Ureter (tissue), 1 donor: Measurements from ENCODE around the genes BEND6 and RAB23.

- PRO-cap: no peak
Measured at GRCh38 chr6:52388694-52389342, 26.9 kb downstream of the PAQR8 start.

GRCh38 chr6:52575185-52575998 is 1.5 kb downstream of the TRAM2 start:
- PRO-cap: no peak

DNA sequence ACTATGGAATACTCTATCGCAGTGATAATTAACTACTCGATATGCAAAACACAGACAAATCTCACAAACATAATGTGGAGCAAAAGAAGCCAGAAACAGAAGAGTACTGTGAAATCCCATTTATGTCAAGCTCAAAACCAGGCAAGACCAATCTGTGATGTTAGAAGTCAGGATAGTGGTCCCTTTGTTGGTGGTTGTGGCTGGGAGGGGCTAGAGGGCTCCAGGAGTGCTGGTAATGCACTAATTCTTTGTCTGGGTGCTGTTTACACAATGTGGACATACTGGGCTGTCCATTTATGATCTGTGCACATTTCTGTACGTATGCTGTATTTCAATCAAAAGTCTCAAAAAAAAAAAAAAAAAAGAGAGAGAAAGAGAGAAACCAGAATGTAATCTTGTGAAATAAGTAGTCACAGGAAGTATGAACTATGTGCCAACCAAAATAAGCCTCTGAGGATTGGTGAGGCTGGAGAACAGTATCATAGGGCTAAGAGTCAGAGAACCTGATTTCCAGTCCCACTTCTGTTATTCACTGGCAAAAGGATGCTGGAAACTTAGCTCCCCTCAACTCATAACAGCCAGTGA is 19.5 kb upstream of the TRAM2 start:
- PRO-cap: no peak

DNA sequence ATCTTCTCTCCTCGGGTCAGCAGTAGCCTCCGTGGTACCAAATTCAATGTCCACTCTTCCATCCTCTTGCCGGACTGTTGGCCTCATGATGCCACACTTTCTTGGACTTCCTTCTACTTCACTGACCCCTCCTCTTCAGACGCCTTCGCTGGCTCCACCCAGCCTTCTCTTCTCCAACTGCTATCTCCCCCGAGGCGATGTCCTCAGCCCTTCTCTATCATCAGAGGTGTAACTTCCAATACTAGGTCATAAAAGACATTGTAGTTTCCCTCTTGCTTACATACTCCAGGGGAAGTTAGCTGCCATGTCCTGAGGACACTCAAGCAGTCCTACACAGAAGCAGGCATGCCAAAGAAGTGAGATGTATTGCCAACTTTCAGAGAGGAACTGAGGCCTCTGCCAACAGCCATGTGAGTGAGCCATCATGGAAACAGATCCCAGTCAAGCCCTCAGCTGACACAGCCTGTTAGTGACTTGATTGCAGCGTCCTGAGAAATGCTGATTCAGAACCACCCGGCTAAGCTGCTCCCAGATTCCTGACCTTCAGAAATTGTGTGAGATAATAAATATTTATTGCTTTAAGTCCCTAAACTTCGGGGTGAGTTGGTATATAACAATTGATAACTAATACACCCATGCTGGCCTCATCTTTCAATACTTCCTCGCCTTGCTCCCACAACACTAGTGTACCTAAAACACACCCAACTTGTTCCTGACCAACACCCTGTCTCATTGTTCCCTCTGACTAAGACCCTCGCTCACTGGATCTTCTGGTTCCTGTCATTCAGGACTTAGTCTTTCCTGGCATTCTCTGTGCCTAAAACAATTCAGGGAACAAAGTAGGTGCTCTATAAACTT is 38.2 kb downstream of the GSTA2 start:
- PRO-cap: no peak

GRCh38 chr6:53282669-53283156 is 66.0 kb downstream of the ELOVL5 start:
- PRO-cap: no peak

GRCh38 chr6:53327646-53328353 is 20.9 kb downstream of the ELOVL5 start:
- PRO-cap: no peak

DNA sequence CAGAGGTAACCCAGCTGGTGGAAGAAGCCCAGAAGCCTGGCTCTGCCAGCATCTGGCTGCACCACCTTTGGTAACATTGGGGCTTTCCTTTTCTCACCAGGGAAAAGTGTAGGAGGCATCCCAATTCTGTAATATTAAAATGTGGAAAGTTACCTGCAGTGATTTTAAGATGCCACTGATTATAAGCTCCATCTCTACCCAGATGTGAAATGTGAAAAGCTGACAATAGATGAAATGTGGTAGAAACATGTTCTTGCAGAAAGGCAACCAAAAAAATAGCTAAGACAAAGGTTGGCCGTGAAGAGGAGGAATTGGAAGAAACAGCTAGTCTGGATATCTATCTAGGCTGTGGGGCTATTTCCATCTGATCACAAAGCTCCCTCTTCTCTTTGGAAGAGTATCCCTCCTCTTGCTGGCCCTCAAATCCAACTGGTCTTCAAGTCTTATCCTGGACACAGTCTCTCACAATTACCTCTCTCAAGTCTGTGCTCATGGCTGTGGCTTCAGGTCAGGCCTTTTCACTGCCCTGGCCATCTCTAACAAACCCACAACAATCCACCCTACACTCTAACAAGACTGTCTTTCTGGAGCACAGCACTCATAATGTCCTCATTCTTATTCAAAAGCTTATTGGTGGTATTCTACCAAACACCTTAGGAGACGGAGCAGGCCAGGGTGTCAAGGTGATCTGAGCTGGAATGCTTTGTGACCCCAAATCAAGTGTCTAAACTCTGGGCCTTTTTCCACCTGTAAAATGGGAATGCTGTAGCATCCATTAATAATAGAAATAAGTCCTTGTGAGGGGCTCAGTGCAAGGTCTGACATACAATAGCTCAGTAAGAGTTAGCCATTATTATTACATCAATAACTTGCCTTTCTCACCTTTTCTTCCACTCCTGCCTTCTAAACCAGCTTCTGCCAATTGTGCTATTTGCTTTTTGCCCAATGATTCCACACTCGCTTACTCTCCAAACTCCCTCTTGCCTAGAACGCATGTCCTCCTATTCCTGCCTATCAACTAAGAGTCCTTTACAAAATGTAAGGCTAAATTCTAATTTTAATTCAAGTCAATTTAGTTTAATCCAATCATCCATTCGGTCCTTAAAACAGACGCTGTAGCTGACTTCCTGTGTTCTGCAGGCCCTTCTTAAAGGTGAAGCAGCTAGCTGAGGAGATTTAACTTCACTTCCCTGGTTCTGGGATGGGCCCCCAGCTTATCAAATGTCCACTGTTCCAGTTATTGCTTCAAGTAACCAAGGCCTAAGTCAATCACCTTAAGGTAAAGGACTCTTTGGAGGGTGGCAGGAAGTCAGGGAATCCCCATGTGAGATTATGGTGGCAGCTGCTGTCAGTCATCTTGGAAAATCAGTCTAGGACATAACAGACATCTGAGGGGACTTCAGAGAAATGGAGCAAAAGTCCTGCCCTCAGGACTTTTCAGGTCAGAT is 4.4 kb downstream of the ELOVL5 start:
- PRO-cap: no peak

GRCh38 chr6:53347737-53348664 is 749 bp downstream of the ELOVL5 start:
- PRO-cap: unidirectional peak, plus-strand start at chr6:53348186

DNA sequence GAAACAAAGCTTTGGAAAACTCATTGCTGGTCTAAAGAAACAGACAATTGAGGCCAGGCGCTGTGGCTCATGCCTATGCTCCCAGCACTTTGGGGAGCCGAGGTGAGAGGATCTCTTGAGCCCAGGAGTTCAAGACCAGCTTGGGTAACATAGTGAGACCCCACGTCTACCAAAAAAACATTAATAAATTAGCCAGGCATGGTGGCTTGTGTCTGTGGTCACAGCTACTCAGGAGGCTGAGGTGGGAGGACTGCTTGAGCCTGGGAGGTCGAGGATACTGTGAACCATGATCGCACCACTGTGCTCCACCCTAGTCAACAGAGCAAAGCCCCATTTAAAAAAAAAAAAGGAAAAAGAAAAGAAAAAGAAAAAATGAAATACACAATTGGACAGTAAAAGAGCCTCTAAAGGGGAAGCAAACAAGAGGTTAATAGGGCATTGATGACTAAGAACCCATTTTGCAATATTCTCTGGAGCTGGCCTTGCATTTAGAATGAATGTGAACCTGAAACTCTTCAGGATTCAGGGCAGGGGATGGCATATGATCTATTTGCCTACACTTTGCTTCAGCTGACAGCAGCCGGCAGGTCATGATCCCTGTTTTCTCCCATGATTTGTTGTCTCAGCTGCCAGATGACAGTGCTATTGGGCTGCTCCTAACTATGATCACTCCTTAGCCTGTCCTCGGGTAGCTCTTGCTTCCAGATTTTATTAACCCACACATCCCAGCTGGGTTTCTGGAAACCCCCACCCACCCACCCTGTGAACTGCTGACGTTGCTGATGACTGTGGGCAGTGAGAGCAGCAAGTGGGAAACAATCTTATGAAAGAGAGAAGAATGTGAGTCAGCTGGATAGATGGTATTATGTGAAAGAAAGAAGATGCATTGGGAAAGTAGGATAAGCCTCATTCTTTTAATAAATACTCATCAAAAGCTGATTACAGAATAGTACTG is 83.8 kb upstream of the ELOVL5 start:
- PRO-cap: no peak

- PRO-cap: no peak
Measured at GRCh38 chr6:53433410-53433803, 84.7 kb upstream of the ELOVL5 start.

DNA sequence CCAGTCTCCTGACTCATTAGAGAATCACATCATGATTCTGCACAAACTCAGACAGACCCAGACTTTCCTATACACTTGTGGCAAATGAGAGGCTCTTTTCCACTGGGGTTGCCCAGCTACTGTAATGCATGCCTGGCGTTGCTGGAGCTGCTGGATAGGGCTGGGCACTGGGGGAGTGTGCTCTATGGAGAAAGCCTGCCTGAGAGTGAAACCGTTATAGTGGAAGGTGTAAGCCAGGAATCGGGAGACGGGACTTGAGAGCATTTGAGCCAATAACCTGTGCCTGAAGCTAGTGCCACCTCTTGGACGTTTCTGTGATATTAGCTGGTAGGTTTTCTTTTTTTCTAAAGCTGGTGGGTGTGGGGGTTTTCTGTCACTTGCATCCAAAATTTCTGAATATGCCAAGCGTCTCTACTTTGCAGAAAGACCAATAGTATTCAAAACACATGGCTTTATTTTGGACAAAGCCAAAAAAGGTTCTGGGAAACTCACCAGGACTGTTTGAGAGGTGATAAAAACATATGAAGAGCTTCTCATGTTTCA is 51.5 kb downstream of the GCLC start:
- PRO-cap: no peak

GRCh38 chr6:53686548-53687041 is 21.0 kb upstream of the KLHL31 start:
- PRO-cap: no peak

- PRO-cap: no peak
Measured at GRCh38 chr6:53691524-53691877, 25.9 kb upstream of the KLHL31 start.

- PRO-cap: no peak
Measured at GRCh38 chr6:54019856-54020213, 91.4 kb upstream of the MLIP start.

DNA sequence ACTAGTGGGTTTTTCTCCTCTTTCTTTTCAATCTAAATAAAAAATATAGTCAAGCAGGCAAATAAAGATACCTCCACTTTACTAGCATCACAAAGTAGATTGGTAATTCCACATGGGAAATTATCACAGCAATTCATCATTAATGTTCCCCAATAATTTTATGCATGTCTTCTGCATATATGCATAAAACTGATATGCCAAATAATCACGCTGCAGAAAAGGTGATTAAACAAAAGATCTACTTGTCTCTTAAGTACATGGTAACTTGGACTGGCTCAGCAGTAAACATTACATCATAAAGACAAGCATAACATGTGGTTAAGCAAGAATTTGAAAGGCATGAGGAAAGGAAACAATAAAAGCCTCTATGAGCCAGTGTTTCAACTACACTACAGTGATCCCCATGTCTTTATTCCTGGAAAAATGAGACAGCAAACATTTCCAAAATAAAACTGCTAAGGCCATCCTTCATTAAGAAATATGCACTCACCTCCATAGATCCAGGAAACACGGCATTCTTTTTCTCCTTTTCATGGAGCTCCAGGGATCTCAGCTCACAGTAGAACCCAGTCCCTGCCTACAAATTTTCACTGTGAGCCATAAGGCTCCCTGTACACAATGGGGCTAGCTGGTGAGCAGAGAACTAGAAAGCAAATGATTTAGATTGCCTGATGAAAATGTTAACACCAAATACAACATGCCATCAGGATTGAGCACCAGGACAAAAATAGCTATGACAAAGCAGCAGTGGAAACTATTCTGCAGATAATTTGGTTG is 156.2 kb downstream of the COL21A1 start:
- PRO-cap: no peak

GRCh38 chr6:56541707-56542280 is 294.4 kb upstream of the COL21A1 start:
- PRO-cap: no peak

DNA sequence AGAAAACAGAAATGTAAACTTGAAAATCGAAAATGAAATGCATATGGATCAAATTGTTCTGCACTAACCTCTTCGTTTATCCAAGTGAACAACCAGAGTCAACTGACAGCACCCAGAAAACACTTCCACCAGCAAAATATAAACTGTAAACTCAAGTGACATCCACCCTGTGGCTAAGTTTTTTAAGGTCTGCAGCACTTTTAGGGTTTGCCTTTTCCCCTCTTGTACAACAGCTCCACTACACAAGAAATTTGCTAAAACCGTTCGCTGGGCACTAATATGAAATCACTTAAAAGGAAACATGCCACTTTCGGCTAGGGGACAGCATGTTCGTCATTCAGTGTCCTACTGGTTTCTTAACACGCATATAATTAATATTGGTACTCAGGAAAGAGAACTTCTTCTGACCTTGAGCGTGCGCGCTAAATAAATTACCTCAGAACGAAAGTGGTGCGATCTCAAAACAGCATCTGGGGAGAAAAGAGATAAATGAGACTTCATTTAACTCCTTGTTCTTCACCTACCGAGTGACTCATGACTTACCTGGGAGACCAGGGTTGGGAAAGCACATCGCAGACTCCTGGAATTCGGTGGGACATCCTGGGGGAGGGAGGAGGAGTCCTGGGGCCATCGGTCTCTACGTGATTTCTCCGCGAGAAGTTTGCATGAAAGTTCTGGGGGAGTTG is 1.1 kb downstream of the DST start:
- PRO-cap: no peak

DNA sequence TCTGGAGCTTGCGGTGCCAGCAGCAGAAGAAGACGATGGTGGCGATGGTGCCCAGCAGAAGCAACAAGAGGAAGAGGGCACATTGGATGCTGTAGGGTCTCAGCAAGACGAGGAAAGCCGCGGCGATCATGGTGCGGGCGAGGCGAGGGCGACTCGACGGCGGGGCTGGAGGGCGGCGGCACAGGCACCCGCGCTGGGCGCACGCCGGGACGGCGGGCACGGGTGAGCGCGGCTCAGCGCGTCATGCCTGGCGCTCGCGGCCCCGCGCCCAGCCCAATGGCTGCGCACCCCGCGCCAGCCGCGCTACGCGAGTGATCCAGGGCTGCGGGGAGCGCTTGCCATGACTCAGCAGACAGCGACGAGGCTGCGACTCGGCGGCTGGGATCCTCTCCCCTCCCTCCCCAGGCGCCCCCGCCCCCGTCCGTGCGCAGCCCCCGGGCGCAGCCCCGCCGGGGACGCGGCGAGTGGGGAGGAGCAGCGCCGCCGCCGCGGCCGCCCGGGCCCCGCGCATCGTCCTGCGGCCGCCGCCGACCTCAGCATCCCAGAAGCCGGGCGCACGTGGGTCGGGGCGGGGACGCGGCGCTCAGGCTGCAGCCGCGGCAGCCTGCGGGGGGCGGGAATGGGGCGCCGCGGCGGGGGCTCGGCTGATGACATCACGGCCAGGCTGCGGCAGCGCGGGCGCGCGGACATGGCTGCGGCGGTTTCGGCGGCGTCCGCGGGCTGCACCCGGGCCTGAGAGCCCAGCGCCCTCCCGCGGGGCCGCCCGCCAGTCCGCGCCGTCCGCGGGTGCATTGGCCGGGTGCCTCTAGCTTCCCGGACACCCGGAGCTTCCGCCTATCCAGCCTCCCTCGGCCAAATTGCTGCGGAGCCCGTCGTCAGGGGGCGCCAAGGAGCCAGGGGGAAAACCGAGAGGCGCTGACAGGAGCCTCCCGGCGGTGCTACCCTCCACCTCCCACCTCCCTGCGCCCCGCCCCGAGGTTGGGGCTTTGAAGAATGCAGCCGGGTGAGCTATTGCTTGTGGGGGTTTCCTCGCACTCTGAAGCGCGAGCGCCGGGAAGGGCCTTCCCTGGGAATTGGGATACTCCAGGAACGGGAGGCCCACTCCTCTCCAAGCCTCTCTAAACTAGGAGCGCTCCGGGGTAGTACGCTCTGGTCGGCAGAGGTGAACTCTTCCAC is at the start of gene BEND6:
Gene BEND6, plus strand, starts transcription at position 650 of the 1,176 bp plus-strand sequence.
- PRO-cap: bidirectional peak, plus-strand start at position 441 of the sequence, minus-strand start at position 278 of the sequence; bidirectional peak, plus-strand start at position 582 of the sequence, minus-strand start at position 538 of the sequence

DNA sequence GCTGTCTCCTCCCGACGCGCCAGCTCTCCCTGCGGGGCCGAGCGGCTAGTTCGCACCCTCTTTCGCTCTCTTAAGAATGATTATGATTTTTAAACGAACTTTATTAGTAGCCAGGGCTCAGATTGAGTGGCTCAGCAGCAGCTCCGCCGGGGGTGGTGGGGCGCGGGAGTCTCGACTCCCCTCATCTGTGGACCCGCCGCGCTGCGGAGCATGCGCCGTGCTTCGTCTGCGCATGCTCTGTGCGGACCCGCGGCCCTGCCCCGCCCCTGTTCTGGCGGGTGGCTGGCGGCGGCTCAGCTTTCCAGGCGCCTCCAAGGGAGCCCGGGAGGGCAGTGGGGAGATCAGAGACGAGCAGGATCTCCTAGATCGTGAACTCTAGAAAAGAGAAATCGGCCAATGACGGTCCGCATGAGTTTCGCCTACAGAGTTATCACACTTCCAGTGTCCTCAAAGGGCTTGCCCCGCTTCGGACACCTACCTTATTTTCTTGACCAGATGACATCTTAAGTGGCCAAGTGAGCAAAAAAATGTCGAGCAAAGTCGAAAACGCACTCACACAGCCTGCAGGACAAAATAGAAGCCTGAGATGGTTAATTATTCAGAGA is at the start of gene RAB23:
Gene RAB23, minus strand, starts transcription at position 212 of the 605 bp plus-strand sequence.
- PRO-cap: bidirectional peak, plus-strand start at position 314 of the sequence, minus-strand start at position 212 of the sequence

DNA sequence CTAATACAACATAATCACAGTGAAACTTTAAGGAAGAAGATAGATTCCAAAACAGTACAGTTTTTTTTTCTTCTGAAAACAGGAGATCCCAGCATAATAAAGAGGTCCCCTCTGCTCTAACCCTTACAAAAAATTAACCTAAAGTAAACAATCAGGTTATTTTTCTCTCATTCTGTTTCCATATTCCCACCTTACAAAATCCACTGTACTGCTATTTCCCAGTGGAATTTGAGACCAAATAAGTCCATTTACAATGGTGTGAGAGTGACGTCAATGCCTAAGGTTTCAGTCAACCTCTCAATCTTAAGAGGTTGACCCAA is 14.7 kb downstream of the LGSN start:
- PRO-cap: no peak